Measurements from ENCODE around the genes NOA1, EPHA5 and SMR3A.

DNA sequence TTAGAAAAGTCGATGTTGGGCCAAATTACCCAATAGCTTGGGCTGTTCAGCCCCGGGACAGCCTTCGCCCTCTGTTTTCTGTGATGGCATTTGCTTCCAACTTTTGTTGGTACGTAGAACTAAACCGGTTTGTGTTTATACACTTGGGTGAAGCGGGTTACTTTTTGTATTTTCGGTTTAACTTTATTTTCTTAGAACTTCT is 1.7 kb downstream of the REST start:
- PRO-cap = bidirectional peak, plus-strand start outside the sequence, minus-strand start at position 78 of the sequence
- RAMPAGE, long total RNA = no peak

DNA sequence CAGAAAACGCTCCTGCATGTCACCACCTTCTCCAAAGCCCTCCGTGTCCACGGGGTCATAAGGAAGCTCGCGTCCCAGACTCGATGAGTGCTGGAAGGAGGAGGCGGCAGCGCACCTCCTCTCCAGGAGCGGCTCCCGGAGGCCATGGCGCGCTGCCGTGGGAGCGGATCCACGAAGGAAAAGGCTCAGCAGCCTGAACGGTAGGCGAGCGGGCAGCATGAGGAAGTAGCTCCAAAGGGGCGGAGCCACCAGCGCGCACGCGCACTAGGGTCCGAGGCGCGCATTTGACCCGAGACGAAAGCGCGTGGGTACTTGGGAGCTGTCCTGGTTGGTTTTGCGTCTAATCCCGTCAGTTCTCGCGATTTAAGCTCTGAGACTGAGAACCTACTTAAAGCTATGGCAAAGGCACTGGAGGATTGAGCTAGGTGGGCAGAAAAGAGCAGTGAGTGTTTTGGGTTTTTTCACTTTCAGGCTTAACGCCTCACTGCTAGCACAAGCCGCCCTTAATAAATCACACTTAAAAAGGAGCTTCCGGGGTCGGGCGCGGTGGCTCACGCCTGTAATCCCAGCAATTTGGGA is at the start of gene NOA1:
Gene NOA1 (minus strand): TSS at position 240 of the 579 bp plus-strand sequence.
- PRO-cap = bidirectional peak, plus-strand start at position 416 of the sequence, minus-strand start at position 199 of the sequence
- RAMPAGE, long total RNA = no peak

DNA sequence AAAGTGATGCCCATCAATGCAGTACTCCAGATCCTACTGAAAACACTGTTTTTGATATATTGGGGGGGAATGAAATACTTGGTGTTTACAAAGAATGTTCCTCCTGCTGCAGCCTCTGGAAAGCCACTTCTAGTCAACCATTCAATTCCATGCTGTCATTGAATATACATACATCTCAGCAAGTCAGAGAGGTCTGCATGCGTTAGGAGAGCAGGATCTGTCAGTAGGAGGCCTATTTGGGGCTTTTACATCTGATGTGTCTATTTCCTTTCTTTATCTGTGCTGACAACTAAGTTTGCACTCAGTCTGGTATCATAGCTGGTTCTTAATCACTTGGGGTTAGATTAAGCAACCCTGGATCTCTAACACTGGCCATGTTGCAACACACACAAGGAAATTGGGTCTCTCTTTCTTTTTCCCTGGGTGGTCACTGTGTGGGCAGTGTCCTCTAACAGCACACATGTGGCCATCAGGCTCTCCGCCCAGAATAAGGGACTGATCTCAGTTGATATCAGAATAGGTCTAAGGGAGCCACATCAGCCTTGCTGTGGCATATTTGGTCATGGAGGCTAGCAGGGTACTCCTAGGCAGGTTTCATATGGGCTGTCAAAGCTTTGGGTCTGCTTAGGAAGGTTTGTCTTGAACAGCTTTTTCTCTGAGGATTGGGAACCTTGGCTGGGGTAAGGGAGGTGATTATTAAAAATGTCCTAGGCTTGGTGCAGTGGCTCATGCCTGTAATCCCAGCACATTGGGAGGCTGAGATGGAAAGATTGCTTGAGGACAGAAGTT is 38.8 kb downstream of the IGFBP7 start:
- PRO-cap = no peak
- RAMPAGE, long total RNA = no peak

DNA sequence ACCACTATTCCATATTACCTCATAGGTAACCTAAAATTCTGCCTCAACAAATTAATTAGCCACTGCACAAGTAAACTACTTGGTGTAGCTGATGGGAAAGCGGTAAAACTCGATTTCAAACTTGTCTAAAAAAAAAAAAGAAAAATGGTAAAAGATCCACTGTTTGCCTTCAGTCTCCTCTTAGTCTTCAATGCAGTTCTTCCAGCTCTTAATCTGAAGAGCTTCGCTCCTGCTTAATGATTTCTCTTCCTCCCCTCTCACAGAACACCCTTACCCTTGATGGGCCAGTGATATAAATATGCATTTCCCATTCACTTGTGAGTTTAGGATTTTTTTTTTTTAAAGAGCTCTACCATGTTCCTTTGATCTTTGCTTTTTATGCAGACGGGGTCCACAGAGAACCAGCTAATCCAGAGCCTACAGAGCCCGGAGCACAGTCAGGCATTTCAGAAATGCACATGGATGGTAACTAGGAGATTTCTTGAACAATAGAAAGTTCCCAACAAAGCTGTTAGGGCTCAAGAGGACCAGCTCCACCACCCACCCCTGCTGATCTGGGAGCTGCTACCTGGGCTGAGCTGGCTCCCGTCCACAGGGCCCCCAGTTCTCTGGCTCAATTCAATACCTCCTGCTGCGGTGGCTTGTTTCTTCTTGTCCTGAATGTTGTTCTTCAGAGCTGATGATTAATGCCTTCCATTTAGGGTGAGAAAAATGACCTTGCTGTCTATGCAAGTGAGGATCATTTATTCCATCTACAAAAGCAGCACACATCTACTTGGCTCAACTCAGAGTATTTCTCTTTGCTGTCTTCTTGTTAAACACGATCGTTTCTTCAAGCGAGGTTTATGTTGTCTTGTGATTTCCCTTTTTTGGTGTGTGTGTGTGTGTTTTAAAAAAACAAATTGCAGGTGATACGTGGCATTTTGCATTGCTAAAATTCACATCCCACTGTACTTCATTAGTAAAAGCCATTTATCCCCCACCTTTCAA is 31.5 kb downstream of the IGFBP7 start:
- PRO-cap = bidirectional peak, plus-strand start at position 603 of the sequence, minus-strand start at position 439 of the sequence
- RAMPAGE, long total RNA = no peak

- PRO-cap = no peak
- RAMPAGE, long total RNA = no peak
Observed at GRCh38 chr4:65024230-65024573, 615.0 kb upstream of the TECRL start.

- PRO-cap = bidirectional peak, plus-strand start at chr4:65670617, minus-strand start at chr4:65670463
- RAMPAGE, long total RNA = no peak
Observed at GRCh38 chr4:65670192-65671083, at the start of gene EPHA5. Gene EPHA5, minus strand, starts transcription at chr4:65670489.

DNA sequence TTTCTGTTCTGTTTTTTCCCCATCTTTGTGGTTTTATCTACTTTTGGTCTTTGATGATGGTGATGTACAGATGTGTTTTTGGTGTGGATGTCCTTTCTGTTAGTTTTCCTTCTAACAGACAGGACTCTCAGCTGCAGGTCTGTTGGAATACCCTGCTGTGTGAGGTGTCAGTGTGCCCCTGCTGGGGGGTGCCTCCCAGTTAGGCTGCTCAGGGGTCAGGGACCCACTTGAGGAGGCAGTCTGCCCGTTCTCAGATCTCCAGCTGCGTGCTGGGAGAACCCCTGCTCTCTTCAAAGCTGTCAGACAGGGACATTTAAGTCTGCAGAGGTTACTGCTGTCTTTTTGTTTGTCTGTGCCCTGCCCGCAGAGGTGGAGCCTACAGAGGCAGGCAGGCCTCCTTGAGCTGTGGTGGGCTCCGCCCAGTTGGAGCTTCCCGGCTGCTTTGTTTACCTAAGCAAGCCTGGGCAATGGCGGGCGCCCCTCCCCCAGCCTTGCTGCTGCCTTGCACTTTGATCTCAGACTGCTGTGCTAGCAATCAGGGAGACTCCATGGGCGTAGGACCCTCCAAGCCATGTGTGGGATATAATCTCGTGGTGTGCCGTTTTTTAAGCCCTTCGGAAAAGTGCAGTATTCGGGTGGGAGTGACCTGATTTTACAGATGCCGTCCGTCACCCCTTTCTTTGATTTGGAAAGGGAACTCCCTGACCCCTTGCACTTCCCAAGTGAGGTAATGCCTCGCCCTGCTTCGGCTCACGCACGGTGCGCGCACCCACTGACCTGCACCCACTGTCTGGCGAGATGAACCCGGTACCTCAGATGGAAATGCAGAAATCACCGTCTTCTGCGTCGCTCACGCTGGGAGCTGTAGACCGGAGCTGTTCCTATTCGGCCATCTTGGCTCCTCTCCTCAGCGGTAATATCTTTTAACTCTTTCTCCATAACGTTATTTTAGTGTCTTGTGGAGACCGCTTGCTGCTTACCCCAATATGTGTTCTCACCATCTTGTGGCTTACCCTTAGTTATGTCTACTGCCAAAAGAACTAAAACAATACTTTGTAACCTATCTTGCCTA is 328.4 kb upstream of the EPHA5 start:
- PRO-cap = unidirectional peak, plus-strand start at position 531 of the sequence; unidirectional peak, plus-strand start at position 557 of the sequence; unidirectional peak, minus-strand start at position 907 of the sequence
- RAMPAGE, long total RNA = no peak

- PRO-cap = no peak
- RAMPAGE, long total RNA = no peak
Observed at GRCh38 chr4:67701633-67701861, 592 bp upstream of the UBA6 start.

- PRO-cap = no peak
- RAMPAGE, long total RNA = no peak
Observed at GRCh38 chr4:68323915-68324401, 25.9 kb downstream of the YTHDC1 start.

DNA sequence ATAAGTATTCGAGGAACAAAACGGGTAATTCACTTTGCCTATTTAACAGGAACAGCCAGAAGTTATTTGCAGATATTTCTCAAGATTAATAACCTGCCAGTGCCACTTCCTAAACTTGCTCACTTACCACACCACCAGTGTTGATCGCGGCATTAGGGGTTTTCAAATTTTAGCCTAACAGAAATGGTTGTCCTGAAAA is 808 bp downstream of the YTHDC1 start:
- PRO-cap = no peak
- RAMPAGE, long total RNA = no peak

- PRO-cap = no peak
- RAMPAGE, long total RNA = no peak
Observed at GRCh38 chr4:68376383-68376701, 26.5 kb upstream of the YTHDC1 start.

DNA sequence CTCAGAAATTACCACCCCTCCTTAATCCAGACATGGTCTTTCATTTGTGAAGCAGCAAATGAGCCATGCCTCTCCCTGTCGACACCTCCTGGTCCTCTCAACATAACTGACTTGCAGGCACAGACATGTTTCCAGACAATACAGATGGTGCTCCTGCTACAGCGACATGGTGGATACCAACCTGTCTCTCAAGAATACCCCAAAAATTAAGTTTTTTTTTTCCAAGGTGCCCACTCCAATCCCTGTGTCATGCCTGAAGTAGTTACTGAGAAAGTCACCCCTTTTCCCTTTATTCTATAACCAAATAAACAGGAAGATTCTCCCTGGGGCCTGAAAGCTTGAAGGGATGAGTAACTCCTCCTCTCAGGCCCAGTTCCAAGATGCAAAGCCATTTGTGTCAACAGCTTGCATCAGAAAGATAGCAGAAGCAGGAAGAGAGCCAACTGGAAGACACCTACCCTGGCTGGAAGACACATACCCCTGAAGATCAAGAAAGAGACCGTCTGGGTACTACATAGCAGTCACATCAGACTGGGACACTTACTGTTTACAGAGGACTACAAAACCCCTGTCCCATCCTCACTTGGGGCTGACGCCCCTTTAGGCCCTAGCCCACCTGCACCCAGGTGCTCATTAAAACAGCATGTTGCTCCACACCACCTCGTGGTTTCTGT is 5.5 kb upstream of the UGT2B17 start:
- PRO-cap = no peak
- RAMPAGE, long total RNA = no peak

DNA sequence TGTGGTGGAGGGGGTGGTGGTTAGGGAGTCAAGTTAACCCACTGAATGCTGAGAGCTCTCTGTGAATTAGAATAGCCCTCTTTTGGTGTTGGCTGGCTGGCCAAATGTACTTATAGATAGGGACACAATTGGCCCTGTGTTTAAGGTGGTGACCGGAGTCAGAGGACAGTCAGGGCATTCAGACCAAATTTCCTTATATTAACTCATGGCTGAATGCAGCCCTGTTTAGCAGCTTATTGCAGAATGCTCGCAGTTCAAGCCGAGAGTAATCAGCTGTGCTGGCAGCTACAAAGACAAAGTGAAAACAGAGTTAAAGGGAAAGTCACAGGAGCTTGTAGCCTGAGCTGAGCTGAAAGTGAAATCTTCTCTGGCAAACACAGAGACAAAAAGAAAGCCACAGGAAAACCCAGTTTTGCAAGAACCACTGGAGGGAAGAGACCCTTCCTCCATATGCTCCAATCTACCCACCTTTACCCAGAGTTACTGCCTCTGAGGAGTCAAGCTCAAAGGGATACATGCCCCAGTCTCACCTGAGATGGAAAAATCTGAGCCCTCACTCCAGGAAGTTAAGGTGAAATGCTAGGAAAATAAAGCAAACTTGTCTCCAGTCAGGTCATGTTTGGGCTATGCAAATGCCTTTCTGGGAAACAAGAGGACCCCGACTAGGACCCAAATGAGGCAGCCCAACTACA is 38.3 kb upstream of the UGT2B7 start:
- PRO-cap = bidirectional peak, plus-strand start at position 139 of the sequence, minus-strand start outside the sequence
- RAMPAGE, long total RNA = no peak

GRCh38 chr4:69098445-69099118 is 2.3 kb downstream of the UGT2B7 start:
- PRO-cap = no peak
- RAMPAGE, long total RNA = no peak

DNA sequence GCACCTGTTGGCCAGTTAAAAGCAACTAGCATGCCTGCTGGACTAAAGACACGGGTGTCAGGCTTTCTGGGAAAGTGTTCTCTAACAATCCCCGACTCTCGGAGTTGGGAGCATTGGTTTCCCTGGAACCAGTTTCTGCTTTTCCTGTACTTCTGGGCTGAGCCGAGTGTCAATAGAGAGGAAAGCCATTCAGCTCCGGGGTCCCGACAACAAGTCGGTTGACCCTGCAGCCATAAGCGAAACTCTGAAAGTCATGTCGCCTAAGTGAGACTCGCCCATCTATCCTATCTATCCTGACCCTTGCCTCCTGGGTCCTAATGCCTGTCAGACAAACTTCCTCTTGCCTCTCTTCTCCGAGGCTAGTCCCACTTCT is 34.5 kb downstream of the SULT1E1 start:
- PRO-cap = no peak
- RAMPAGE, long total RNA = no peak

- PRO-cap = no peak
- RAMPAGE, long total RNA = no peak
Observed at GRCh38 chr4:70360462-70360973, at the start of gene SMR3A. Gene SMR3A, plus strand, starts transcription at chr4:70360760.

DNA sequence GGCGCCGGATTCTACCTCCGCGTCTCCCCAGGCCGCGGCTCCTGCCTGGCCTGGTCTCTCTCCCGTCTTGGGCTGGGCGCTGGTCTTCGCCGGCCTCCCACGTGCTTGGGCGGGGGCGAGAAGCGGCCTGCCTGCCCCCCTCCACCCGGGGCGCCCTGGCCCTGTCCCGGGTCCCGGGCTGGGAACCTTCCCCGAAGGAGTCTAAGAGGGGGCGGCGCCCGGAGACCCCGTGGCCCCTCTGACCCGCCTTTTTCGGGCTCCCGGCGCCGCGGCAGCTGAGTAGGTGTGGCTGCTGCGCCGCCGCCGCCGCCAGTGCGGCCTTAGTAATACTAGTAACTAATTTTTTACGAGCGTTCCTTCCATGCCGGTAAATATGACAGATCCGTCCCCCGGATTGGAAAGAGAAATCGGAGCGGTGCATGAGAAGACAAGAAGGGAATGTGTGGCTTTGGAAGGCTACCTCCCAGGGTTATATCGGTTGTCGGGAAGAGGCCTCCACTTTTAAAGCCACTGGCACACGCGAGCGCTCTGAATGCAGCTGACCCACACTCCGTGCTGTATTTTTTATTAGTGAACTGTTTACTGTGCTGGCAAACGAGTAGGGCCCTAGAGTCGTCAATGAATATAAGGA is 16.2 kb upstream of the RUFY3 start:
- PRO-cap = bidirectional peak, plus-strand start outside the sequence, minus-strand start at position 52 of the sequence
- RAMPAGE, long total RNA = no peak

- PRO-cap = no peak
- RAMPAGE, long total RNA = no peak
Observed at GRCh38 chr4:70768305-70769034, 46.7 kb downstream of the RUFY3 start.

- PRO-cap = no peak
- RAMPAGE, long total RNA = no peak
Observed at GRCh38 chr4:70927440-70927762, 25.2 kb downstream of the MOB1B start.

DNA sequence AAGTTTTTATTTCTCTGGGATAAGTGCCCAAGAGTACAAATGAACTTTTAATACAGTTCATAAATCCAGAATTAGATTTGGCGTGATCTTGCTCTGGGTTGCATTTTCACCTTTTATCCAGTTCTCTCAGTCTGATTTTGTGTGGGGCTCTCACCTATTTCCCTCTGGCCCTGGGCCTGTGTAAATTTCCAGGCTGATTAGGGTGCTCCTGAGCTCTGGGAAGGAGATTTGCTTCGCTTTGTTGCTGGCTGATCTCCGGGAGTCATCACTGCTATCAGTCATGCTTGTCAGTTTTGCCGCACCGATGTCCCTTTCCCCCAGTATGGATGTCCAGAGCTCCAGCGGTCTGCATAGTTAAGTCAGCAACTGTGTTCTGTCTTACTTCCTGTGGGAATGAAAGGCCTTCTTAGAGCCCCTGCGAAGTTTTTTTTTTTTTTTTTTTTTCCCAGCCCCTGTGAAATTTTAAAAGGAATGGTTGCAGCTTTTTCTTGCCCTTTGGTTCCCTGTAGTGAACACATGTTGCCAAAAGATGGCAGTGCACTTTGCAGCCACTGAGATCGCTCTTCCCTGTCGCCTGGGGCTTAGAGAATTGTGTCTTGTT is 42.4 kb downstream of the SLC4A4 start:
- PRO-cap = no peak
- RAMPAGE, long total RNA = no peak